ENCODE results near the genes EP300 and DESI1.

- PRO-cap, result bidirectional peak, plus-strand start at chr22:41022755, minus-strand start at chr22:41022629
Observed at GRCh38 chr22:41022450-41023224, 69.8 kb upstream of the EP300 start.

GRCh38 chr22:41091925-41092974, at the start of gene EP300:
TSS of gene EP300 (plus strand) at chr22:41092592.
- PRO-cap, result bidirectional peak, plus-strand start at chr22:41092185, minus-strand start at chr22:41092143; bidirectional peak, plus-strand start at chr22:41092483, minus-strand start at chr22:41092427; bidirectional peak, plus-strand start at chr22:41092628, minus-strand start at chr22:41092569

GRCh38 chr22:41093225-41093409, 725 bp downstream of the EP300 start:
- PRO-cap, result no peak

DNA sequence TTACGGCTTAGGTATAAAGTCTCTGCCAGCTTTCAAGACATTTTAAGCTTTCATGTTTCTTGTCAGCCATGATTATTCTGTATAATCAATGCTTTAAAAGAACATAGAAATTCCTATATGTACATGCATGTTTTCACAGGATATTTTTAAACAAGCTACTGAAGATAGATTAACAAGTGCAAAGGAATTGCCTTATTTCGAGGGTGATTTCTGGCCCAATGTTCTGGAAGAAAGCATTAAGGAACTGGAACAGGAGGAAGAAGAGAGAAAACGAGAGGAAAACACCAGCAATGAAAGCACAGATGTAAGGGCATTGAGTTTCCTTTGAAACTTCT, 32.8 kb upstream of the L3MBTL2 start:
- PRO-cap, result no peak

GRCh38 chr22:41197242-41197981, 7.7 kb upstream of the L3MBTL2 start:
- PRO-cap, result bidirectional peak, plus-strand start at chr22:41197661, minus-strand start at chr22:41197447

GRCh38 chr22:41359886-41360548, 21.7 kb upstream of the TEF start:
- PRO-cap, result no peak

- PRO-cap, result no peak
Observed at GRCh38 chr22:41367851-41368944, 13.5 kb upstream of the TEF start.

- PRO-cap, result no peak
Observed at GRCh38 chr22:41435608-41436859, 10.6 kb downstream of the TOB2 start.

GRCh38 chr22:41471695-41472197, 2.8 kb downstream of the ACO2 start:
- PRO-cap, result no peak

DNA sequence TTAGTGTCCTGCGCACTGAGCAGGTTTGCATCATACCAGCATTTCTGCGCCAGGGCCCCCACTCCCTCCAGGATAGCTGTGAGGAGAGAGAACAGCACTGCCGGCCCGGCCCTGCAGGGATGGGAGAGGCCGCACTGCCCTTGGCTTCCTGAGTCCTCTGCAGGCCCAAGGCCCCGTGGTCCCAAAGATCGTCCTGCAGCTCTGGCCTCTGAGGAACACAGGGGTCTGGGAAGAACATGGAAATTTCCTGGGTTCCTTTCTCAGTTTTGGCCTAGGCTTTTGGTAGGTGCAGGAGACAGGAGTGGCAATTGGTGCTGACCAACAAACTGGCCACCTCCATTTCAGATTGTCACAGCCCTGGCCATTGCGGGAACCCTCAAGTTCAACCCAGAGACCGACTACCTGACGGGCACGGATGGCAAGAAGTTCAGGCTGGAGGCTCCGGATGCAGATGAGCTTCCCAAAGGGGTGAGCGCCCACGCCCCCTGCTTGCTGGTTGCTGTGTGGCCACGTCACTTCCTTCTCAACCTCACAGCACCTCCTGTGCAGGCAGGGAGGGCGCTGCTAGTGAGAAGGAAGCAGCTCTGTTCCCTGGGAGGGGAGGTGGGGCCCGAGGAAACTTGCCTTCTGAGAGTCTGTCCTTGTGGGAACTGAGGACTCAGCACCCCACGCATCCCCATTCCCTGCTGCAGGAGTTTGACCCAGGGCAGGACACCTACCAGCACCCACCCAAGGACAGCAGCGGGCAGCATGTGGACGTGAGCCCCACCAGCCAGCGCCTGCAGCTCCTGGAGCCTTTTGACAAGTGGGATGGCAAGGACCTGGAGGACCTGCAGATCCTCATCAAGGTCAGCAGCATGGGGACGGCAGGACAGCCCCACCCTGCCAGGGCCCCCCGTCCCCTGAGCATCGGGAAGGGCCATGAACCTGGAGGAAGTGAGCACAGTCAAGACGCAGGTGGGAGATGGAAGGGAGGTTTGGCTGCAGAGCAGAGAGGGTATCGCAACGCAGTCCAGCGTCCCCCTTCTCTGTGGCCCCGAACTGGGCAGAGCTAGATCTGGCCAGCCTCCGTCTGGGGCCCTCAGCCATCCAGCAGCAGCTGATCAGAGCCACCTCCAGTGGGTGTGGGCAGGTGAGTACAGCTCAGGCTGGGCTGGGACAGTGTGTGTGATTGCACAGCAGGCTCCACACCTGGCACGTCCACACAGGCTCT, 19.4 kb downstream of the POLR3H start:
- PRO-cap, result no peak

GRCh38 chr22:41526156-41526761, 18.0 kb downstream of the POLR3H start:
- PRO-cap, result no peak

GRCh38 chr22:41597866-41598428, 8.3 kb upstream of the PMM1 start:
- PRO-cap, result no peak

DNA sequence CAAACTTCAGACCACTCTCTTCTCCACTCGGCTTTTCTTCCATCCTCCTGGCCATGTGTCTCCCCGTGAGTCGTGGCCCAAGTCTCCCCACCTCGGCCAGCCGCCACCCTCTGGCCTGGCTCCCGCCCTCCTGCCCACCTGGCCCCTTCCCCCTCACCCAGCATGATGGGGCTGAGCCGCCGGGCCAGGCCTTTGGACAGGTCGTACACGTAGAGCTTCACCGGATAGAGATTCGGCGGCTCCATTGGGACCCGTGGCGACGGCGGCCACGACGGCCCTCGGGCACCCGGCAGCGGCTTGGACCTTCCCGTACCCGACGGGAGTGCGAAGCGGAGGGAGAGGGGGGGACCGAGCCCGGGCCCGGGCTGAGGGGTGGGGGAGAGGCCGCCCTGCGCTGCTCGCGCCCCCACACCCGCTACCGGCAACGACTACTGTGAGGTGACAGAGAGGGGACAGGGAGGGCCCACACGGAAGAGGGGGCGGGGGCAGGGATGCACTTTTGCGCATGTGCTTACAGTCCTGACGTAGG, at the start of gene DESI1:
Gene DESI1, minus strand, starts transcription at position 449 of the 529 bp plus-strand sequence.
- PRO-cap, result bidirectional peak, plus-strand start outside the sequence, minus-strand start at position 430 of the sequence

DNA sequence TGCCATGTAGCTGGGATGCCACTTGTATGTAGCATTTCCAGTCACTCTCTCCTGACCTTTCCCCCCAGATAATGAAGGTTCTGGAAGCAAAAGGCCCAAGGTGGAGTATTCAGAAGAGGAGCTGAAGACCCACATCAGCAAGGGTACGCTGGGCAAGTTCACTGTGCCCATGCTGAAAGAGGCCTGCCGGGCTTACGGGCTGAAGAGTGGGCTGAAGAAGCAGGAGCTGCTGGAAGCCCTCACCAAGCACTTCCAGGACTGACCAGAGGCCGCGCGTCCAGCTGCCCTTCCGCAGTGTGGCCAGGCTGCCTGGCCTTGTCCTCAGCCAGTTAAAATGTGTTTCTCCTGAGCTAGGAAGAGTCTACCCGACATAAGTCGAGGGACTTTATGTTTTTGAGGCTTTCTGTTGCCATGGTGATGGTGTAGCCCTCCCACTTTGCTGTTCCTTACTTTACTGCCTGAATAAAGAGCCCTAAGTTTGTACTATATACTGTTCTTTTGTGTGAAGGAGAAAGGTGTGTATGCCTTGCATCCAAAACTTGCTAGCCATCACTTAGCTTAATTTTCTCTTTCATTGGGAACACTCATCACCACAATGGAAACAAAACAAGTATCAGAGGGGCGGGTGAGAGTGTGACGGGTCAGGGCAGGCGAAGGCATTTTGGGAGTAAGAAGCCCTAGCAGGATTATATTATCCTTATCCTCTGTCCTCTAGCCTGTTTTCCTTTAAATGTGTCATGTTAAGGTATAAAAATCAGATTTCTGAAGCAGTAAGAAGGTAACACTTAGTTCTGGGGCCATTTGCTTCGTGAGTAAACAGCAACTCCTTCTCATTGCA, 24.9 kb downstream of the SNU13 start:
- PRO-cap, result no peak

GRCh38 chr22:41746686-41746939, 47.3 kb downstream of the MEI1 start:
- PRO-cap, result unidirectional peak, plus-strand start at chr22:41746829

- PRO-cap, result no peak
Observed at GRCh38 chr22:41821506-41822338, 11.2 kb upstream of the SREBF2 start.

DNA sequence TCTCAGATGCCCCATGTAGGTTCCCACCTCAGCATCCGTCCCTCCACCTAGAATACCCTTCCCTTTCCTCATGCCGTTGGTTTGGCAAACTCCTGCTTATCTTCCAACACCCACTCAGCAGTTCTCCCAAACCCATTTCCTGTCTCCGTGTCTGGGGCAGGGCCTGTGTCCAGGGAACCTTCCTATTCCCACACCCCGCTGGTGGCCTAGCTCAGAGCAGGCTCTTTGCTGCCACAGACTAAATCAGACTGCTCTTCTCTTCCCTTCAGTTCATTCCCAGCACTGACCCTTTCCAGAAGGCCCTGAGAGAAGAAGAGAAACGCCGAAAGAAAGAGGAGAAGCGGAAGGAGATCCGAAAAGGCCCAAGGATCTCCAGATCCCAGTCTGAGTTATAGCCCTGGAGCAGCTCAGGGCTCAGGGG, 7.5 kb upstream of the SREBF2 start:
- PRO-cap, result no peak

GRCh38 chr22:41940598-41941774, 6.0 kb downstream of the CENPM start:
- PRO-cap, result unidirectional peak, minus-strand start at chr22:41941369

DNA sequence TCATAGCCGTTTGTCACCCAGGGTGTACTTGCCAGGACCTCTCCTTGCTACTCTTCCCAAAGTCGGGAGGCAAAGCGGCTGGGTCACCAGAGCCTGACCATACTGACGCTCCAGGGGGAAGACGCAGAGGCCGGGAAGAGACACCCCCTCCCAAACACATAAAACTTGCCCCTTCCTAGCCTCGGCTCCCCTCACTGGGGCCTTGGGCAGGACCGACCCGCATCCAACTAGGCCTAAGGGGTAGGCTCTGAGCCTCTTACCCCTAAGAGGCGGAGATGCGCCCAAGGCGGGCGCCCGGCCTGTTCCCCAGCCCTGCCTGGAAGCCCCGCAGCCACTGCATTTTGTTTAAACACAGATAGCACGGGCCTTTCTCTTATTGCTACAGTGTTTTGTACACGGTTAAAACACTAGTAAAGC, 483 bp upstream of the SMDT1 start:
- PRO-cap, result no peak

DNA sequence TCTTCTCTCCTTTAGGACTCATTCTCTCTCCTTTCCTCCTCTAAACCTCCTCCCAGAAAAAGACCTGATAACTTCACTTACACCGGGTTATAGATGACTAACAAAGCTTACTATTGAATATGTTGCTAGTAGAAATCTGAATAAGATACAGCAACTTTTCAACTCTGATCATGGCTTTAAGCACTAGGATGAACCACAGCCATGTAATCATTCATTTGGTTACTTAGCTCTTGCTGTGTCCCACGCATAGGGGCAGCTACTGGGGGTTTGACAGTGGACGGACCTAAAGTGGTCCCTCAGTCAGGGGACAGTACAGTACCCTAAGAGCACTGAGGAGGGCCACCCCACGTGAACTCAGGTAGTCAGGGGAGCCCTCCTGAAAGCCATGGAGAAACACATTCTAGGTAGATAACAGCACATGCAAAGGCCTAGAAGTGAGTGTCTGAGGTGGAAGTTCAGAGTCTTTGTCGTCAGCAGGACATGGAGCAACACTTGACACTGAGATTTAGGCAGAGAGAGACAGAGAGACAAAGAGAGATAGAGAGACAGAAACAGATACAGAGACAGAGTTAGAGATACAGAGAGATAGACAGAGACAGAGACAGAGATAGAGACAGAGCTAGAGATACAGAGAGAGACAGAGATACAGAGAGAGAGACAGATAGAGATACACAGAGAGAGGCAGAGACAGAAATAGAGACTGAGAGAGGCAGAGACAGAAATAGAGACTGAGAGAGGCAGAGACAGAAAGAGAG, 11.8 kb downstream of the CYP2D6 start:
- PRO-cap, result no peak